ENCODE data around the genes DGUOK and TET3.

DNA sequence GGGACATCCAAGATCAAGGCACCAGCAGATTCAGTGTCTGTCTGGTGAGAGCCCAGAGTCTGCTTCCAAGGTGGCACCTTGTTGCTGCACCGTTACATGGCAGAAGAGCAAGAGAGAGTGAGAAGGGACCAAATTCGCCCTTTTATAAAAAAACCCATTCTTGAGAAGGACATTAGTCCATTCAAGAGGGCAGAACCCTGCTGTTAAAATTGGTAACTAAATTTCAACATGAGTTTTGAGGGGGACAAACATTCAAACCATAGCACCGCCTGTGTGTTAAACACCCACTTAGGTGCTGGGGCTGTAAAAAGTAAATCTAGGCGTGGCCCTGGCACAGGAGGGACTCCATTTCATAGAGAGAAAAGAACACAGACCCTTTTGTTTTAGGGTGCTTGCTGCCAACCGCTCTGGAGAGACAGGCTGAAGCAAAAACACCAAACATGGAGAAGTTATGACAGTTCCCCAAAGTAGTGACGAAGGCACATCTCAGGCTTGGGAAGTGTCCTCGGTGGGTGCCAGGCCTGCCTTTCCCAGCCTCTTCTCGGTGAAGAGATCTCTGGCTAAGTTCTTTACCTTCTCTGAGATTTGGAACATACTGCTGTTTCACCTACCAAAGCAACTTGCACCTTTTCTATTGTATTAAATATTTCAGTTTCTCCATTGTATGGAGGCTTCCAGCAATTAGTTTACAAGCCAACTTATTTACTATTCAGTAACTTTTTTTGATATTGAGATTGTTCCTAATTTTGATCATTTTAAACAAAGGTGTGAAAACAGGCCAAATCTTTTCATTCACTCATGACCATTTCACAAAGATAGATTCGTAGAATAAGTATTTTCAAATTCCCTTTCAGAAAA, 5.2 kb downstream of the ACTG2 start:
- RRBS, result no CpG with 5 or more reads among the region's 9 CpGs

GRCh38 chr2:73911170-73911642, 15.5 kb upstream of the DGUOK start:
- RRBS, result no CpG with 5 or more reads among the region's 4 CpGs

DNA sequence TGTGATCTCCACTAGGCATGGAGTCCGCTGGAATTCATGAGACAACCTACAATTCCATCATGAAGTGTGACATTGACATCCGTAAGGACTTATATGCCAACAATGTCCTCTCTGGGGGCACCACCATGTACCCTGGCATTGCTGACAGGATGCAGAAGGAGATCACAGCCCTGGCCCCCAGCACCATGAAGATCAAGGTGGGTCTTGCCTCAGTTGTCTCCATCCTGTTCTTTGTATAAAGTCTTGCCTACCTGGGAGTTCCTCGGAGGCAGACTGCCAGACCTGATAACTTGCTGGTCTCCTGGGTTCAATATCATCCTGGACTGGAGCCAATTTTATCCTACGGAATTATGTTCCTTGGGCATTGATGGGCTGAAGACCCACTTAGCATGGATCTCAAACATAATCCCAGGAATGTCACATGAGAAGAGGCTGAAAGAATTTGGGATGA, 10.1 kb upstream of the DGUOK start:
- RRBS, result no CpG with 5 or more reads among the region's 4 CpGs

DNA sequence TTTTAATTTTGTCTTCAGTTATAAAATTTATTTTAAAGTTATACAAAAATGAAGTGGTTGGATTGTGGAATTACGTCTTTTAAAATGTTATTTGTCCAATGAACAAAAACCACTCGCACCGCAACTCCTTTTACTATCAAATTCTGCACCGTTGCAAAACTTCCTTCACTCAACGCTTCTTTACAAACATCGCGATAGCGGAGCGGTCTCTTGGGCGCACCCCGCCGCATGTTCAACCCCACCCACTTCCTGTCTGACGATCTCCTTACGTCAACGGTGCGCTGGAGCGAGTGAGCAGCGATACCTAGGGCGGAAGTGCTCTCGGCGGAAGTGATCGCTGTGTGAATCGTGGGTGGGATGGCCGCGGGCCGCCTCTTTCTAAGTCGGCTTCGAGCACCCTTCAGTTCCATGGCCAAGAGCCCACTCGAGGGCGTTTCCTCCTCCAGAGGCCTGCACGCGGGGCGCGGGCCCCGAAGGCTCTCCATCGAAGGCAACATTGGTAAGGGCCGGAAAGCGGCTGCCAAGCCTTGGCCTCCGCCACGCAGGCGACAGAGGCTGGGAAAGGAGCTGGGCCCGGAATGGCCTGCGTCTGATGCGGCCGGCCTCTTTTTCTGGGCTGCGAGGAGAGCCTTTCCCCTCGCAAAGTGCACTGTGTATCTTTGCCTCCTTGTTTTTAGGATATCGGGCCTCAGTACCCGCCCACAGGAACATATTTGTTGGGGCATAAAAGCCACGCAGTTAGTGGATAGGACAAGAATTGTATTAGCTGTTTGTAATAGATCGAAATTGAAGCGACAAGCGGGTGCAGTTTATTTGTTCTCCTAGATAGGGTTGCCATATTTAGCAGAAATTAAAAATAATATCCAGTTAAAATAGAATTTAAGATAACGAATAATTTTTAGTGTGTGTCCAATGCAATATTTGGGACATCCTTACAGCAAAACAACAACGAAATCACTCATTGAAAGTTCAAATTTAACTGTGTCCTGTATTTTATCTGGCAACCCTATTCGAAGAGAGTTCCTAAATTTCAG, at the start of gene DGUOK:
DGUOK (plus strand) TSS at position 327 of the 1,034 bp plus-strand sequence.
- RRBS, result 3% methylated on average over 6 of the region's 56 CpGs

- RRBS, result no CpG with 5 or more reads among the region's 5 CpGs
These were observed 2.1 kb downstream of the DGUOK start for GRCh38 chr2:73928703-73929288.

- RRBS, result 2% methylated on average over 68 of the region's 113 CpGs
These were observed at the start of gene TET3 for GRCh38 chr2:73984588-73985353. Gene TET3 (plus strand): TSS chr2:73984910.

- RRBS, result 2% methylated on average over 27 of the region's 35 CpGs
These were observed 674 bp downstream of the TET3 start for GRCh38 chr2:73985435-73985732.

DNA sequence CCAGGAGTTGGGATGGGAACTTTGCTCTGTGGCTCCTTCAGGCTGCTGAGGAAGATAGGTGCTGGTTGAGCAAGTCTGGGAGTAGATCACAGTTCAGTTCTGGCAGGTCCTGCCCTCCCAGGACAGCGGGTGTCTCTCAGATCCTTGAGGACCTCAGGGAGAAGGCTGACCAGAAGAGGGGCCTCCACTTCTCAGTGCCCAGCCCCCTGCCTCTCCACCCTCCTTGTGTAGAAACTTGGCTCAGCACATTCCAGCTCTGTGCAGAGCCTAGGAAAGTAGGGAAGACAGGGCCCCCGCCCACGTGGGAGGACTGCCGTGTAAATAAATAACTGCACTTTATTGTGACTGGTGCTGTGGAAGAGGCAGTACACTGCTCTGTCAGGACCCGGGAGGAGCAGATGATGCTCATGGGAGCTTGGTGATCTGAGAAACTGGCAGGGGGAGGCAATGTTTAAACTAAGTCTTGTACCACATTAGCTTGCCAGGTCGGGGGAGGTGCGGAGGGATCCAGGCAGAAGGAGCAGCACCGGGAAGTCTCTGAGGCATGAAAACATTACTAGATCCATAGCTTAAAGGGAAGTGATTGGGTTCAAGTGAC, 15.4 kb downstream of the TET3 start:
- RRBS, result no CpG with 5 or more reads among the region's 8 CpGs

- RRBS, result no CpG with 5 or more reads among the region's 12 CpGs
These were observed 8.5 kb downstream of the DCTN1 start for GRCh38 chr2:74371359-74372249.

DNA sequence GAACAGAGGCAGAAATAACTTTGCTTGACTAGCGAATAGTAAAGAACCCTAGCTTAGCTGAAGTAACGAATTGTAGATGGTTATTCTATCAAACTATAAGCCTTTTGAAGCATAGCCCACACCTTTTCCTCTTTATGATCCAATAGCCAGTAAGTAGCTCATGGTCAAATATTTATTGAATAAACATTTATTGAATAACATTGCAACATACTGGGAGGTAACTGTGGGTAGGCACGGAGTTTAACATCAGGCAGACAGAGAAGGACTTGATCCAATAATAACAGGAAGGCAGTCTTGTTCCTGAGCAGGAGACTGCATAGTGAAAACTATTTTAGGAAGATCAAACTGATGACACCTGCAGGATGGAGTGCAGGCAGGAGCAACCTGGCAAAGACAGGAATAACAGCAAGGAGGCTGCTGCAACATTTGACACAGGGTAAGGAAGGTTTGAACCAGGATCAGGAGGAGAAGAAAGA, 3.1 kb upstream of the DCTN1 start:
- RRBS, result no CpG with 5 or more reads among the region's 3 CpGs

- RRBS, result no CpG with 5 or more reads among the region's 4 CpGs
These were observed 7.4 kb downstream of the C2orf81 start for GRCh38 chr2:74414037-74414422.

DNA sequence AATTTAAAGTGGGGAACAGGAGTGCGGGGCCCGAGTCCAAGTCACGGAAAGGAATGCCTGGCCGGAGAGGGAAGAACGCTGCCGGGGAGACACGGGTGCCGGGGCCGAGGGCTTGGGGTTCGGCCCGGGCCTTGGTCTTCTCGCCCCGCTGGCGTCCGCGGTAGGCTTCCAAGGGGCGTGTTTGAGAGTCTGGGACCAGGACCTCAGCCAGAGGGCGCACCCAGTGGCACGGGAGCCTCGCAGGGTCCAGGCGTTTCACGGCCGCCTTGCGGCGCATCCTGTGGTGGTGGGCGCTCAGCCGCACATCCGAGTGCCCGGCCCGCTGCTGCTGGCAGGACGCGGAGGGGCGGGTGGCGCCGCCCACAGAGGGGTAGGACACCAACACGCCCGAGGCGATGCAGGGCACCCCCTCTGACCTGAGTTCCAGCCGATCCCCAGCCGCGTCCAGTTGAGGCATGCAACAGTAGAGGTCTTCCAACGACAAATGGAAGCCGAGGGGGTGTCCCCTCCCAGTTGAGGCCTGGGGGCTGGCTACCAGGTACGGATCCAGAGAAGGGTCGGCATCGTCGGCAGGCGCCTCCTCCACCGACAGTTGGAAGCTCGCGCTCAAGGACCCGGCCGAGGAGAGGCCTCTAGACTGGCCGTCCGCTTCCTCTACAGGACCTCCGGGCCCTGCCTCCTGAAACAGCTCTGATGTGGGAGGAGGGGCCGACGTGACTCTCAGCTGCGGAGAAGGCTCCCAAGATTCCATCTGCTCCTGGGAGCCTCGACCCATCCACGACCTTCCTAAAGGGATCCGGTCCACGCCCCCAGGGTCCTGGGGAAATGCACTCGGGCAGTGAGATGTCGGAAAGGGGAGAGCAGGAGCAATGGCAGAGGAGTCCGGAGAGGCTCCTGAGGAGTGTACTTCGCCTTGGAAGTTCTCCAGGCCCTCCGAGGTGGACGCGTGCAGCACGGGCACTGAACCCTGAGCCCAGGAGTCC, 6.3 kb downstream of the C2orf81 start:
- RRBS, result 12% methylated on average over 7 of the region's 71 CpGs

- RRBS, result 78% methylated on average over 5 of the region's 24 CpGs
These were observed 5.6 kb downstream of the C2orf81 start for GRCh38 chr2:74415785-74416157.

DNA sequence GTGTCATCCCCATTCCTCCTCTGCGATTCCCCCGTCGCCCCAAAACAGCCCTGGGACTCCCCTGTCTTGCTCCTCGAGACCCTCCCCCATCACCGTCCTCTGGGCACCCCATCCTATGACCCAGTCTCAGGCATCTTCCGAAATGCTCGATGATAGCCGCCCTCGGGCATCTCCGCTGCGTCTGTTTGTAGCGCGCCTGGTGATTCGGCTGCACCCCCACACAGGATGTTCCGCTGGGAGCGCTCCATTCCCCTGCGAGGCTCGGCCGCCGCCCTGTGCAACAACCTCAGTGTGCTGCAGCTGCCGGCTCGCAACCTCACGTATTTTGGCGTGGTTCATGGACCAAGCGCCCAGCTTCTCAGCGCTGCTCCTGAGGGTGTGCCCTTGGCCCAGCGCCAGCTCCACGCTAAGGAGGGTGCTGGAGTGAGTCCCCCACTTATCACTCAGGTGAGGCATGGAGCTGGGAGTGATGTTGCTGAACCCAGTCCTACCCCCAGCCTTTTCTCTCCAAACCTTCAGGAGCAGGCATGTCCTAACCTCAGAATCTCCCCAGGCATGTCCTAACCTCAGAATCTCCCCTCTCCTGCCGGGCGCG, 496 bp downstream of the WDR54 start:
- RRBS, result no CpG with 5 or more reads among the region's 31 CpGs

DNA sequence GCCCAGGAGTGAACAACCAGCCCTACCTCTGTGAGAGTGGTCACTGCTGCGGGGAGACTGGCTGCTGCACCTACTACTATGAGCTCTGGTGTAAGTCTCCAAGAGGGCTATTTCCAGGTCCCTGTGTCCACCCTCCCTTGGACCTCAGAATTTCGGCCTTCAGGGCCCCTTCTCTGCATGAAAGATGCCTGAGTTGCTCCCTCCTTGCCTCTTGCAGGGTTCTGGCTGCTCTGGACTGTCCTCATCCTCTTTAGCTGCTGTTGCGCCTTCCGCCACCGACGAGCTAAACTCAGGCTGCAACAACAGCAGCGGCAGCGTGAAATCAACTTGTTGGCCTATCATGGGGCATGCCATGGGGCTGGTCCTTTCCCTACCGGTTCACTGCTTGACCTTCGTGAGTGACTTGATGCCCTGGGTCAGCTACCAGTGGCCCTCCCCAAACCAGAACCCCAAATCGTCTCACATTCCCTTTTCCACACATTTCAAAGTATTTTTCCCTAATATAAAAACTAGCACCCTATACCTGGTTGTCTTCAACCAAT, 1.5 kb downstream of the WBP1 start:
- RRBS, result no CpG with 5 or more reads among the region's 11 CpGs

DNA sequence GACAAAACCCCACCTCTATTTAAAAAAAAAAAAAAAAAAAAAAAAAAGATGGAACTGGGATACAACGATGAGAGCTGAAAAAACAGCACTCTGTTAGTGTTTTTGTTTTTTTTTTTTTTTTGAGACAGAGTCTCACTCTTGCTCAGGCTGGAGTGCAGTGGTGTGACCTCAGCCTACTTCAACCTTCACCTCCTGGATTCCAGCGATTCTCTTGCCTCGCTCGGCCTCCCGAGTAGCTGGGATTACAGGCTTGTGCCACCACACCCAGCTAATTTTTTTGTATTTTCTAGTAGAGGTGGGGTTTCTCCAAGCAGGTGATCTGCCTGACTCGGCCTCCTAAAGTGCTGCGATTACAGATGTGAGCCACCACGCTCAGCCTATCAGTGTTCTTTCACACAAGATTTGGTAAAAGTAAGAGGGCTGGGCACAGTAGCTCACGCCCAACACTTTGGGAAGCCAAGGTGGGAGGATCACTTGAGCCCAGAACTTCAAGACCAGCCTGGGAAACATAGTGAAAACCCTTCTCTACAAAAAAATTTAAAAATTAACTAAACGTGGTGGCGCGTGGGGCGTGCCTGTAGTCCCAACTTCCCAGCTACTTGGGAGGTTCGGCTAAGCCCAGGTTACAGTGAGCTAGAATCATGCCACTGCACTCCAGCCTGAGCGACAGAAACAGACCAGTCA, 1.2 kb downstream of the MRPL53 start:
- RRBS, result no CpG with 5 or more reads among the region's 15 CpGs

GRCh38 chr2:74489993-74490794, 7.3 kb downstream of the TTC31 start:
- RRBS, result 99% methylated on average over 4 of the region's 14 CpGs

GRCh38 chr2:74515418-74516684, 1.6 kb downstream of the TLX2 start:
- RRBS, result 19% methylated on average over 59 of the region's 131 CpGs

DNA sequence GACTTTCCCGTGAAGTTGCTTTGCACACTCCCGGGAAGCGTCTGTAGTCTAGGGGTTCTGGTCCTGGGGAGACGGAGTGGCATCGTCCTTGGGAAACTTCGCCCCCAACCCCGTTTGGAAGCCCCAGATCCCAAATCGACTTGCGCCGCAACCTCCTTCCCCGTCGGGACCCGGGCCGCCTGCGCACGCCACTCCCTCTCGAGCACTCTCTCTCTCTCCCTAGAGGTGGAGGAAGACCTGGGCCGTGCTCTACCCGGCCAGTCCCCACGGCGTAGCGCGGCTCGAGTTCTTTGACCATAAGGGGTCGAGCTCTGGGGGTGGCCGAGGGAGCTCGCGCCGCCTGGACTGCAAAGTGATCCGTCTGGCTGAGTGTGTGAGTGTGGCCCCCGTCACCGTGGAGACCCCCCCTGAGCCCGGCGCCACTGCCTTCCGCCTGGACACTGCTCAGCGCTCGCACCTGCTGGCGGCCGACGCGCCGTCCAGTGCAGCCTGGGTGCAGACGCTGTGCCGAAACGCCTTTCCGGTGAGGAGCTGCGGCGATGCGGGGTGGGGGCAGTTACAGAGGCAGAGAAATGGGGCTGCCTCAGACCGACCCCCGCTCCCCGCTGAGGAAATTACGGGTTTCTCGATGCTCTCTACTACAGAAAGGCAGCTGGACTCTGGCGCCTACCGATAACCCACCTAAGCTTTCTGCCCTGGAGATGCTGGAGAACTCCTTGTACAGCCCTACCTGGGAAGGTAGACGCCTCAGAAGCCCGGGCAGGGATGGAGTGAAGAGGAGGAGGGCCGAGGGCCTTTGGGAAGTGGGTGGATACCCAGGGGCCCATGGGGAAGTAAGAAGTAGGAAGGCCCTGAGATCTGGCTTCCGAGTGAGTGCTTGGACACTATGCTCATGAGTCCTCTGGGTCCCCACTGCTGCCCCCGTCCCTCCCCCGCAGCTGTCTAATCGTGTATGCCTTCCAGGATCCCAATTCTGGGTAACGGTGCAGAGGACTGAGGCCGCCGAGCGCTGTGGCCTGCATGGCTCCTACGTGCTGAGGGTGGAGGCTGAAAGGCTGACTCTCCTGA, 745 bp downstream of the DOK1 start:
- RRBS, result 2% methylated on average over 17 of the region's 68 CpGs

DNA sequence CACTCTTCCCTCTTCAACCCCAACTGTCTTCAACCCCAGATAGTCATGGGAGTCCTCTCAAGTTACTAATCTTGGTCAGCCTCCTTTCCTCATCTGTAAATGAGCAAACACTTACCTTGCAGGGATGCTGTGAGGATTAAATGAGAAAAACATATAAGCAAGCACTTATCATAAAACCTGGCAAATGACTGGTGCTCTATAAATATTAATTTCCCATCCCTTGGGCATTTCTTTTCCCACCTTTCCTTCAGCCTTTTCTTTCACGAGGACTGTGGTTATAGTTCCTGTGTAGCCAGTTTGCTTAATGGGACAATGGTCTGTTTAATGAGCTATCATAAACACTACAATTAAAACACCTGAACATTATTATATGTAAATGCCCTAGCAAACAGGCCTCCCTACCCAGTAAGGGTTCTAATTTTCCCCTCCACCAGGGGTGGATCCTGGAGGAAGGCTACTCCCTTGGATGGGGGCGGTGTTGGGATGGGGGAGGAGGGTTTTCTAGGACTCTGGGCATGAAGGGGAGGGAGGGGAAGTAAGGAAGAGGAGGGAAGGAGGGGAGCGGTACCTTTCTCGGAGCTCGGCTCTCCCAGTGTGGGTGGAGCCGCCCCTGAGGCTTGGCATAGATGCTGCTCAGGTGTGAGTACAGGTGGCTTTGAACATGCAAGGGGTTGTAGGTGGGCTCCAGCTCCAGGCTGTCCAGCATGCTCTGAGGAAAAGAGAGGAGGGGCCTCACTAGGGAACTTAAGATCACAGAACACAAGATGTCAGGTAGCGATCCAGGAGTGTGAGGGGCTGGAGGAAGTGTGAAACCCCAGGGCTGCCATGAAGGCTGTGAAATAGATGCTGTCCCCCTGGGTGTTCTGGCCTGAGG, 5.3 kb downstream of the DOK1 start:
- RRBS, result no CpG with 5 or more reads among the region's 7 CpGs

Measured in GM19240 (cell line).